HGPS cell (cell line): ENCODE measurements around a stretch of chr9.

- RRBS = no CpG with 5 or more reads among the region's 3 CpGs
These were observed 133.6 kb downstream of the C9orf50 start for GRCh38 chr9:129487301-129487648.

DNA sequence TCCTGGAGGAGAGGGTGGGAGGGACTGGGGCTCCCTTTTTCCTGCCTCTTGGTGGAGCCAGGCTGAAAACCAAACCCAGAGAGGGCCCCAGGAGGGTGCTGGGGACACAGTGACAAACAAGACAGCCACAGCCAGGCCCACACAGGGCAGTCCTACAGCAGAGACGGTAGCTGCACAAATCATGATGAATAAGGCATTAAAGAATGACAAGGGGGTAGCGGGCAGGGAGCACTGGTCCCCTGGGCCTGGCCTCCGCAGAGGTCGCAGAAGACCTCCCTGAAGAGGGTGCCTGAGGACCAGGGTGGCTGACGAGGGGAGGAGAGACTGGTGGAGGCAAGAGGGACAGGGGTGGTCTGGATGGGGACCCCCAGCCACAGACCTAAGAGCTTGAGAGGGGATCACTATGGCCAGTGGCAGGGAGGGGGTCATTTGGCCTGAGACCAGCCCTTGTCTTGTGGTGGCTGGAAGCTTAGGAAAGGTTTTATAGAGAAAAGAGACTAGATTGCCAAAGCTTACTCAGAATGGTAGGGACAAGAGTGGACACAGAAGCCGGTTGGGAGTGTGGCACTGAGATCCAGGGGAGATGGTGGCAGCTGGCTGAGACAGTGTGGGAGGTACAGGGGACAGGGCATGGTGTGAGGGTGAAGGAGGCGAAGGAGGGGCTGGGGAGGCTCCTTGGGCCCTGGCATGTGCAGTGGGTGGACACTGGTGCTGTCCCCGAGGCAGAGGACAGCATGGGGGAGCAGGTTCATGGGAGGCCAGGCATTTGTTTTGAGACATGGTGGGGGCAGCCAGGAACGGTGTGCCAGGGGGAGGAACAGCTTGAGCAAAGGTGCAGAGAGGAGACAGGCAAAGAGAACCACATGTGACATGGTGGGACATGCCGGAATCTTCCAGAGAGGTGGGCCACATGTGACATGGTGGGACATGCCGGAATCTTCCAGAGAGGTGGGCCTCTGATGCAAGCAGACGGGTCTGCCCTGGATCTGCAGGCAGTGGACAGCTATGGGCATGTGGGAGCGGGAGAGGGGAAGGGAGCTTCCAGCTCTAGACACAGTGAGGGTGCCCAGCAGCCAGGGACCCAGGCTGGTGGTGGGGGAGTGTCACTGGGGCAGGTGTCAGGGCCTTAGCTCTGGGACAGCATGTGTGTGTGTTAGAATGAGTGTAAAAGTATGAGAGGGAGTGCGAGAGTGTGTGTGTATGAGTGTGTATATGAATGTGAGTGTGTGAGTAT is 122.9 kb downstream of the C9orf50 start:
- RRBS = 76% methylated on average over 1 of the region's 14 CpGs

GRCh38 chr9:129626662-129627393 is 865 bp downstream of the NTMT1 start:
- RRBS = no CpG with 5 or more reads among the region's 19 CpGs

DNA sequence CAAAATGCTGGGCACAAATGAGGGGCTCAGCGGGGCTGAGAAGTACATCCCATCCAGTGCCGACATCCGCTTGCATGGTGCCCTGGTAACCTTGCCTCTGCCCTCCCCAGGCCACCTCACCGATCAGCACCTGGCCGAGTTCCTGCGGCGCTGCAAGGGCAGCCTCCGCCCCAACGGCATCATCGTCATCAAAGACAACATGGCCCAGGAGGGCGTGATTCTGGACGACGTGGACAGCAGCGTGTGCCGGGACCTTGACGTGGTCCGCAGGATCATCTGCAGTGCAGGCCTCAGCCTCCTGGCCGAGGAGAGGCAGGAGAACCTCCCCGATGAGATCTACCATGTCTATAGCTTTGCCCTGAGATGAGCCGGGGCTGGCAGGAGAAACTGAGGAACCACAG is 6.9 kb downstream of the ASB6 start:
- RRBS = 94% methylated on average over 3 of the region's 20 CpGs

- RRBS = no CpG with 5 or more reads among the region's 14 CpGs
These were observed 32.8 kb downstream of the PRRX2 start for GRCh38 chr9:129698243-129698630.

DNA sequence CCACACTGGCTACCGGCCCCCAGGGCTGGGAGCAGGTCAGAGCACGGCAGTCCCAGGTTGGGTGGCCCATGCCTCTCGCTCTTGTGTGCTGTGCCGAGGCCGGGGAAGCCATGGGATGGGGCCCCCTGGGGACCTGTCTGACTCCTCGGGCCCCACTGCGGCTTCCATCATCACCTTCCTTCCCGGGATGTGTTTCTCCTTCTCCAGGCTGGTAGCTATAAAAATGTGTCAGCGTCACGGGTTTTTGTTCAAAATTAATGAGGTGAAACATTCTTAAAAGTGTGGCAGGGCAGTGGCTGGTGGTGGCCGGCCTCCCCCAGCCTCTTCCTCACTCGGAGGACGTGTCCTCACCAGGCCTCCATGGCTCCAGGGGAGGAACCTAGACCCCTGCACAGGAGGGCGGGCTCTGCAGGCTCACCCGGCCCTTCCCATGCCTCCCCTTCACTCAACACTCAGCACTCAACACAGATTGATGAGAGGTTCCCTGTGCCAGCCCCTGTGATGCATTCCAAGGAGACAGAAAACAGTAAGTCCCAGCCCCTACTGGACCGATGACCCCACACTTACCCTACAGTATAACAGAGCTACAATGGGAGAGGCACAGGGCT is 43.3 kb downstream of the PTGES start:
- RRBS = 77% methylated on average over 7 of the region's 16 CpGs

GRCh38 chr9:129810981-129811601 is 8.1 kb downstream of the TOR1B start:
- RRBS = no CpG with 5 or more reads among the region's 12 CpGs

DNA sequence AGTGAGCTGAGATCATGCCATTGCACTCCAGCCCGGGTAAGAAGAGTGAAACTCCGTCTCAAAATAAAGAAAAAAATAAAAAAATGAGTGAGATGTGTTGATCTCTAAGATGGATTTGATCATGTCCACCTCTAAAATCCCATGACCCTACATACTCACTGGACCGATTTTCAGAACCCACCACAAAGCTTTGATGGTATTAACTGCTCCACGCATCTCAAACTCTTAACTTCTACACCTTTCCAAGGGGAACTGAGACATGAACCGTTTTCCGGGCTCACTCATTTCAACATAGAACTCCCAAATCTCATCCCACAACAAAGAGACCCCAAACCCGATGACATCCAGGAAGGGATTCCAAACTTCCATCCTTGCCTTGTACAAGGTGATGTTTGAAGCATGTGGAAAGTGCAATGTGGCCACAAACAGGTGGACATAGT is 1.7 kb downstream of the TOR1A start:
- RRBS = no CpG with 5 or more reads among the region's 7 CpGs

DNA sequence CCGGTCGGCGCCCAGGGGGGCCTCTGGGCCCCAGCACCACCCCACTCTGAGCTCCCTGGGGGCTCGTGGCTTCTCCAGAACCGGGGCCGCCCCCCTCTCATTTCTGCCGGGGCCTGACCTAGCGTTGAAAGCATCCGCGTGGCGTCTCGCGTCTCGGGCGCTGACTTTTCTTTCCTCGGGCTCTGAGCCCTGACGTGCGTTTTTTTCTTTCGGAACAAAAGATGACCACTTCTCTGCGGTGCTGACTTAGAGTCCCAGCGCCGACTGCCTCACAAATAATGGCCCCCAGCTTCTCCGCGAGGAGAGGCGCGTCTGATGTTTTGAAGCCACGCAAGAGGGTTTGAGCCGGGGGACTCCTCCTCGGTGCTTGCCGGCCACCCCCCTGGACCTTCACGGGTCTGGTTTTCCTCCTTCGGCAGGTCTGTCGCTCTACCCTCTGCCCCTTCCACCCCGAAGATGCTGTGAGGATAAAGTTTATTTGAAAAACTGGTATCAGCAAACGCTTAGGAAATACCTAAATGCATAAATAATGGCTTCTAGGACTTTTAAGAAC is 488 bp downstream of the USP20 start:
- RRBS = 3% methylated on average over 5 of the region's 35 CpGs

DNA sequence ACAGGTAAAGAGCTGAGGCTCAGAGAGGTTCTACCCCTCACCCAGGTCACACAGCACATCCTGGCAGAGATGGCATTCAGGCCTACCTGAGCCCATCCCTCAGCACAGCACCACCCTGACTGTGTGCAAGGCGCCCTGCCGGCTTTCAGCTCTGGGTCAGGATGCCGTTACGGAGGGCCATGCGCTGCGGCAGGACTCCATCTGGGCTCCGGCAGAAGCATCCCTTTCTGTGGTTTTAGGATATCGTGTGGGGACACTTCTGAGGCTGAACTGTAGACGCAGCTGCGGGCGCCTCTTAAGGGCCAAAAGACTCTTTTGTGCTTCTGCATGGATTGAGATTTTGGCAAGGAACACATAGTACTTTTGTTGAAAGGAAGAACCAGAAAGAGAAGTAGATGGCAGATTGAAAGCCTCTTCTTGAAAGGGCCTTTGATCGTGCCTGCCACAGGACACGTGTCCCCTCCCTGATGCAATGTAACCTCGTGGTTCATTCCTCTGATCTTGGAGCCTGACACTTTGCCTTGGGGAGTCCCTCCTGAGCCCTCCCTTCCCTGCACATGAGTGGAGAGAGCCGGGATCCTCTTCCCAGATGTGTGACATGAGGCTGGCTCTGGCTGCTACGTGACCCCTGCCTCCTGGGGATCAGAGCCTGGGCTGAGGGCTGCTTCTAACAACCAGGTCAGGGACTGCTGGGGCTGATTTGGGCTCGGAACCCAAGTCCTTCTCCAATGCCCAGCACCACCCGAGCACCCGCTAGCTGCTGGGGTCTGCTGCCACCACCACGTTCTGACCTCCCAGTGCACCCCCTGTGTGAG is 31.4 kb downstream of the USP20 start:
- RRBS = 82% methylated on average over 6 of the region's 20 CpGs

GRCh38 chr9:129888333-129889466 is 53.4 kb downstream of the USP20 start:
- RRBS = 92% methylated on average over 11 of the region's 42 CpGs

GRCh38 chr9:129978392-129978681 is 64.7 kb downstream of the FNBP1 start:
- RRBS = no CpG with 5 or more reads among the region's 6 CpGs

- RRBS = no CpG with 5 or more reads among the region's 6 CpGs
These were observed 32.7 kb downstream of the FNBP1 start for GRCh38 chr9:130010002-130011038.

DNA sequence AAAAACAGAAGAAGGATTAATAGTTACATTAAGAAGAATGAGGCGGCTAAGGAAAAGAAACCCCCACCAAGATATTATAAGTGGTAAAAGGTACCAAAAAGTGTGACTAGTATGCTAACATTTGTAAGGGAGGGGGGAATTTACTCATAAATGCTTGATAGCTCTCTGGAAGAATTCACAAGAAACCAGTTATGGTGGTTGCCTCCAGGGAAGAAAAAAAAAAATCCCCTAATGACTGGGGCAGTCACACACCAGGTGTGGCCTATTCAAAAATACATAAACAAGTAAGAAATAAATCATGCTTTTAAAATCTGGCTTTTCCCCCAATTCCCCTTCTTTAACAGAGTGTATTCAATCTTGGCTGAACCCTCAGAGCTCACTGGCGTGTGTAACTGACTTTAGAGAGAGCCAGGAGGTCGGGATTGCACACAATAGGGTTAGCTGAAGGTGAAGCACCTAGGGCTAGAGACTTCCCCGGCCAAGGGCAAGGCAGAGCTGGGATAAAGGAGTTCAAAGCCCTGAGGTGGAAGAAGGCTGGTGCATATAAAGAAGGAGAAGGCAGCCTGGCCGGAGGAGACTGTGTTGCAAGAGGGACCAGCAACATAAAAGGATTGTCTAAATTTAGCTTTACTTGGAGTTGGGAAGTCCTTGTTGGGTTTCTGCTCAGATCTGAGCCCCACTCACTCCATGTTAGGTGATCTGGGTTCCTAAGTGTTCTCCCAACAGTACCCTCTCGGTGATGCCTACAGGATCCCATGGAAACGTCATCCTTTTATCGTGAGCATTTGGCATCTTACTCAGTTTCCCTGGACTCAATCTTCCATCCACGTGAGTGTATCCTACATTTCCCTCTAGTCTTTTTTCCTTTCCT is 19.8 kb downstream of the FNBP1 start:
- RRBS = no CpG with 5 or more reads among the region's 9 CpGs

DNA sequence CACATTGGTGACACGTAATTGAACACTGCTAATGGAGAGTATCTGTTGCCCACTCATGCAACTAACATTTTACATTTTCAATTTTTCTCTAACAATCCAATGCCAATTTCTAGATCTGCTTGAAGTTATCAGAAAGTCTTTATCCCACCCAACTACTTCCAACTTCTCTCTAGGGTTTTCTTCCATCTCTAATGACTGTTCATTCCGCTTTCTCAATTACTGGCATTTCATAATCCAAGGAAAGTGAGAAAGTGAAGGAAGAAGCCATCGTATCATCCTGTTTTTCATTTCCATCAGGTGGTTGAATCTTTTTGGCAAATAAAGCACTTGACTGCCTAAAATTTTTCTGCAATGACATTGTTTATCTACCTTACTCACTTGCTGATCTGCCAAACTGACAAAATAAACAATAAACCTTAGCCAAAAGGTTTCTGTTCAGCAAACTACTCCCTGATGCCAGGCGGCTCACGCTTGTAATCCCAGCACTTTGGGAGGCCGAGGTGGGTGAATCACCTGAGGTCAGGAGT is 18.5 kb downstream of the FNBP1 start:
- RRBS = no CpG with 5 or more reads among the region's 6 CpGs

DNA sequence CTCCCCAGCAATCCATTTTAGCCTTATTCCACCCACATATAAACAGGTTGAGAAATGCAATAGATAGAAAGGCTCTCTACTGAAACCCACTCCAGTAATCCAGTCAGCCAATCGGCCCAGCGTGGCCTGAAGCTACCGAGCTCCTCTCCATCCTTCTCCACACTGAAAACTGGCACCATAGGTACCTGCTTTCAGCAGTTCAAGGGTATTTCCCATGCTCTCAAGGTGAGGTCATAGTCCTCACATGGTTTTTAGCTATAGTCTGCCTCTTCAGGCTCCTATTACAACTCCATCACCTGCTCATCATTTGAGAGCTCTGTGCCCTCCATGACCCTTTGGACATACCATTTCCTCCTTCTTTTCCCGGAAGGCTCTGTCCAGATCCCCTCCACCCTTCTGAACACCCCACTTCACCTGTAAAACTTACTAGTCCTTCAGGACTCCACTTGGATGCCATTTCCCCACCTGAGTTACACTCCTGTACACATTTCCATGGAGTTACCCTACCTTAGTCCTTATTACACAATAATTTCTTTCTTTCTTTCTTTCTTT is 11.8 kb downstream of the FNBP1 start:
- RRBS = no CpG with 5 or more reads among the region's 4 CpGs

DNA sequence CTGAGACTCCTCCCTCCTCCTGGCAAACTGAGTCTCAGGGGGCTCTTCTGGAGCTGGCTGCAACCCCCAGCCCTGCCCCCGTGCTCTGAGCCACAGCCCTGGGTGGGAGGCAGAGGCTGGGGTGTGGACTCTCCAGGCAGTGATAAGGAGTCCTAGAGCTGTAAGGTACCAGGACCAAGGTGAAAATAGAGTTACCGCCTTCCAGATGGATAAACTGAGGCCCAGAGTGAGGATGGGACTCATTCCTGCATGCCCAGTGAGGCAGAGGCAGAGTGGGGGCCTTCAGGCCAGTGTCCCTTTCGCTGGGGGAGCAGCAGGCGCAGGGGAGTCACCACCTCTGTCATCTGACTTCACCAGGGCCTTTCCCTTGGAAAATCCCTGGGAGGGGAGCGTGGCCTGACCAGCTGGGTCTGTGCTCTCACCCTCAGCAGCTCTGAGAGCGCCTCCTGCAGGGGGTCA is 49.1 kb downstream of the HMCN2 start:
- RRBS = no CpG with 5 or more reads among the region's 6 CpGs

- RRBS = no CpG with 5 or more reads among the region's 15 CpGs
These were observed 66.0 kb downstream of the HMCN2 start for GRCh38 chr9:130331453-130332098.

DNA sequence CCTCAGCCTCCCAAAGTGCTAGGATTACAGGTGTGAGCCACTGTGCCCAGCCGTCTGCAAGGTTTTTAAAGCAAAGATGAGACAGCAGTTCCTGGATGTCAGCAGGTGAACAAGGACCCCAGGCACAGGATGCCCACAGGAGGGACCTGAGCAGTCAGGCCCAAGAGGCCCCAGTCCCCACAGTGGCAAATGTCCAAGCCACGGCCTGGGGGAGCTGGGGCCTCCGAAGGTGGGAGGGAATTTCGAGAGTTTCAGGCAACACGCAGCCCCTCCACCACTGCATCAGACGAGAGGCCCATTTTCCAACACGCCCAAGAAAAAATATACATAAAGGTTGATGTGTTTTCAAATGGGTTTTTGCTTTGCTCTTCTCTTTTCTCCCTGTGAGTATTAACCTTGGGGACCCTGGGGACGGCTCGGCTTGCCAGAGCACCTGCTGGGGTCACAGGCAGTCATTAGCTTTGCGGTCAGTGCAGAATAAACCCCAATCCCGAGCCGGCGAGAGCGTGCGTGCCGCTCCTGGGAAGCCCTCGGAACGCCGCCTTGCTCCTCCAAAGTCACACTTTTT is 31.3 kb downstream of the ASS1 start:
- RRBS = no CpG with 5 or more reads among the region's 19 CpGs